ENCODE data around the gene RSL24D1.

DNA sequence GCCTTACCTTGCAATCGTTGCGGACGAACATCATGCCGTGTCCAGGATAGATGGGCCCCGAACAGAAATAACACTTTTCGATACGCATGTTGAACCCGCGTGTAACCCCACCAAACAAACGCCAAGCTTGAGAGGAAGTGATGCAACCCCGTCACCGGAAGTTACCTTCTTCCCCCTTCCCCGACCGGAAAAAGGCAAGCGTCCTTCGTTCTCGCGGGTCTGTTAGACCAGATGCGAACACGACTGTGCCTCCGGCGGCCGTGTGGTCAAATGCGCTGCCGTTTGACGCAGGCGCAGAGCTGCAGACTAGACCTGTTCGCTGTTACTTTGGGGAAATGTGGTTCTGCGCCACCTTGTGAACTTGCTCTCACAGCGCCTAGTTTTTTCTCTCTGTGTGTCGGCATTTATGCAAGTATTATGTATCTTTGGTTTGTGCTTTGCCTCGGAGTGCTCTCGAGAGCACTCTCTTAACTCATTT is at the start of gene RSL24D1:
Gene RSL24D1, minus strand, starts transcription at position 139 of the 478 bp plus-strand sequence.
- PRO-cap, result bidirectional peak, plus-strand start at position 230 of the sequence, minus-strand start at position 134 of the sequence

DNA sequence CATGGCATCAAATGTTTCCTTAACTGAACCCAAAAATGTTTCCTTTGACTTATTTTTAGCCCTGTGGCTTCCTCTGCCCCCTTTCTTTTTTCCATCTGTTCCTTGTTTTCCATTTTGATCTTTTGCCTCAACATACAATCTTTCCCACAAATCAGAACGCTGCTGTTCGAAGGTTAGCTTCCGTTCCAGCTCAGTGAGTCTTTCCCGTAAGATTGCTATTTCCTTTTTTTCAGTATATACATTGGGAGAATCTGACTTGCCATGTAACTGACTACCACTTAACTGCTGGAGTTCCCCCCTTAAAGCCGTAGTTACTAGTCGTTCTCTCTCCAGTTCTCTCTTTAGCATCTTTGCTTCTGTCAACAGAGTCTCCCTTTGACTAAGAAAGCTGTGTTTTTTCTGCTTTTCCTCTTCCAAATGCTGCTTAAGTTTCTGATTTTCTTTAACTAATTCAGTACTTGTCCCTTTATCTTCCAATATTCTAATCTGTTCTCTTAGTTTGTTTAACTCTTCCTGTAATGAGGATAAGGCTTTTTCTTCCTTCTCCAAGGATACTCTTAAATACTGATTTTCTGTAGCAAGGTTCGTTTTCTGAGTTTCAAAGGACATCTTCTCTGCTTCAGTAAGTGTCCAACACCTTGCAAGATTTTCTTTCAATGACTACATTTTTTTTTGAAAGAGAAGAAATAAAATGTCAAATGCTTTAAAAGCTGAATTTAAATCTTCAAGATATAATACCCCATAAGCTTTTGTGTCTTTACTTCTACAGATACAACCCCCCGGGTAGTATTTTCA is 41.5 kb downstream of the PIGB start:
- PRO-cap, result no peak

DNA sequence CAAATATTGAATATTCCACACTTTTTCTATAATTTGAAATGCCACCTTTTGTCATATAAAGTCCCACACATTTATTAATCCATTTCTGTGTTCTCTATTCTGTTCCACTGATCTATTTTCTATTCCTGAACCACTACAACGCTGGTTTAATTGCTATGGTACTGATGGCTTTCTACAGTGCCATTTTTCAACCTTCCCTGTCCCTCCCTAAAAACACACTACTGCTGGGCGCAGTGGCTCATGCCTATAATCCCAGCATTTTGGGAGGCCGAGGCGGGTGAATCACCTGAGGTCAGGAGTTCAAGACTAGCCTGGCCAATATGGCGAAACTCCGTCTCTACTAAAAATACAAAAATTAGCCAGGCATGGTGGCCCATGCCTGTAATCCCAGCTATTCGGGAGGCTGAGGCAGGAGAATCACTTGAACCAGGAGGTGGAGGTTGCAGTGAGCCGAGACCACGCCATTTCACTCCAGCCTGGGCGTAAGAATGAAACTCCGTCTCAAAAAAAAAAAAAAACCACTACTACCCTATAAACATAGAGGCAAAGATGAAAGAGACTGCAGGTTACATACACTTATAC is 6.9 kb downstream of the CCPG1 start:
- PRO-cap, result no peak

DNA sequence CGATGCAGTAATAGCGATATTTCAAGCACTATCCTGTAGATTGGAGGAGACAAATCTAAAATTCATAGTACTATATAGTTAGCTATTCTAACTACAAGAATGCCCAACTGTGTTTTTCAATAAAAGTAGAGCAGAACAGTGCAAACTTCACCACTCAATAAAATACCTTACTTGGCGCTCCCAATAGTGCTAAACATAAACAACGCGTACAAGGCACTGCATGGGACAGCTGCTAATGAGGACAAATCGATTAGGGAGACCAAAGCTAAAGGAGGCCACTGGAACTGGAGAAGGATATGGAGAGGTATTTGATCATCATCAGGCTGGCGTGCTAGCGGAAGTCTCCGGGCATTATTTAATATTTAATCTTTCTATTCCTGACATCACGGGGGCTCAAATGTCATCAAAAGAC is 762 bp downstream of the CCPG1 start:
- PRO-cap, result no peak

- PRO-cap, result no peak
Measured at GRCh38 chr15:55514304-55514864, 6.3 kb upstream of the DNAAF4 start.

- PRO-cap, result no peak
Measured at GRCh38 chr15:56006893-56007325, 13.5 kb upstream of the NEDD4 start.

DNA sequence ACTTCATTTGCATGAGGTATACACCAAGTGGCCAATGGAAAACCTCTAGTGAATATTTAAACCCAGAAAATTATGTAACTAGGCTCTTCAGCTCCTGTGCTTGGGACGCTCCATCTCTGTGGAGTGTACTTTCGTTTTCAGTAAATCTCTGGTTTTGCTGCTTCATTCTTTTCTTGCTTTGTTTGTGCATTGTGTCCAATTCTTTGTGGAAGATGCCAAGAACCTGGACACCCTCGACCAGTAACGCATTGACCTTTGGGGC is 50.3 kb upstream of the NEDD4 start:
- PRO-cap, result no peak

DNA sequence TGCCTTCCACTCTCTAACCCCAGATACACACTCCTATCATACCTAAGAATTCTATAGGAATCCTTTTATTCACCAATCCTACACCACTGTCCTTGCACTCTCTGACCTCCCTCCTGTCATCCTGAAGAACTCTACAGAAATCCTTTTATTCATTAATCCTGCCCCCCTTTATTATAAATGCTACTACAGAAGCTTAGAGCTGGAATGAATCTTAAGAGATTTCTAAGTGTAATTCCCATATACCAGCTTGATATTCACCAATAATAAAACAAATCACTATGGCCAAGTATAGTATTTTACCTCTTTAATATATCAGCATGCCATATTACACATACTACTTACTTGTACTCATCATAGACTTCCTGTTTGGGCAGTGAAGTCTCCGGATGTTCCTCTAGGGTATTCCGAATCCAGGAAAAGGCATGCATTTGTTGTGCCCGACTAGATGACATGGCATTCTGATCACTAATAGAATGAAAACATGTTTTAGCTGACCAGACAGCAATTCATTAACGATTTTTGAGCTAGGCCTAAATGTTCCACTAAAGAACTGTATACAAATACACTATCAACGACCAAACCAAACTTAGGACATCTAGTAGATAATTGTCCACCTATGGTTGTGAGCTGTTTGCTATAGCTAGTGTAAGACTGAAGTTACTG is 101.1 kb downstream of the RFX7 start:
- PRO-cap, result no peak

- PRO-cap, result no peak
Measured at GRCh38 chr15:56780237-56780693, 47.0 kb upstream of the ZNF280D start.

- PRO-cap, result no peak
Measured at GRCh38 chr15:57114069-57114549, 195.7 kb downstream of the TCF12 start.

GRCh38 chr15:57330680-57331091 is 45.6 kb upstream of the CGNL1 start:
- PRO-cap, result no peak

DNA sequence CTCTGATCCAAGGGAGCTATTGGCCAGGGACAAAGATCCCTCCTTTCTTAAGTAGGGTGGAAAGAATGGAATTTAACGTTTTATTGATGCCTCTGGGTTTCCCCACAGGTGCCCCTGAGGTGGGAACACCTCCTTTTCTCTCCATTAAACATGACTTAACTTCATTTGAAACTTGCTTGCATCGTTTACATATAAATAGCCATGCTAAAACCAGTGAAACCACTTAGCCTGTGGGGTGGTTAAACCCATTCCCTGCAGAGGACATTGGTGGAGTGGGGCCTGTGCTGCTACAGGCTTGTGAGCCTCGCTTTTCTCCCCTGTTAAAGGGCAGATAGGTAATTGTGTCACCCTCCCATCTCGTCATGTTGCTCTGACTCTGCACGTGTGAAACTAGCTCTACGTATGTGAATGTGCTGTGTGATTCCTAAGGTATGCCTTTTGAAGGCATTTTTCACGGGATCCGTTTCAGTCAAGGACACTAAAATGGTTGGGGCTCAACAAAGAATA is 9.7 kb downstream of the CGNL1 start:
- PRO-cap, result no peak

- PRO-cap, result no peak
Measured at GRCh38 chr15:57505184-57505832, 86.4 kb upstream of the MYZAP start.

GRCh38 chr15:57667017-57667945 is 39.2 kb upstream of the POLR2M start:
- PRO-cap, result no peak

DNA sequence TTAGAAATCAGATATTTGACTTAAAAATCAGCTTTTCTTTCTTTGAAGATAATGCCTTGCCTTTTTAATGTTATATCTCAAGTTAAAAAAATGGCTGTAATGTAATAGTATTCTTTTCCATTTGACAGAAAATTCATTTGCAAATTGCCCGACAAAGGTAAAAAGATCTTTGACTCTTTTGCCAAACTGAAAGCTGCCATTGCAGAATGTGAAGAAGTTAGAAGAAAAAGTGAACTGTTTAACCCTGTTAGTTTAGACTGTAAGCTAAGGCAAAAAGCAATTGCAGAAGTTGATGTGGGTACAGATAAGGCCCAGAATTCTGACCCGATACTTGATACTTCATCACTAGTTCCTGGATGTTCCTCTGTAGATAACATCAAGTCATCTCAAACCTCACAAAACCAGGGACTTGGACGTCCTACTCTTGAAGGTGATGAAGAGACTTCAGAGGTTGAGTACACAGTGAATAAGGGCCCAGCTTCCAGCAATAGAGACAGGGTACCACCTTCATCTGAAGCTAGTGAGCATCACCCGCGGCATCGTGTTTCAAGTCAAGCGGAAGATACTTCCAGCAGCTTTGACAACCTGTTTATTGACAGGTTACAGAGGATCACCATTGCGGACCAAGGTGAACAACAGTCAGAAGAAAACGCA is 2.2 kb downstream of the POLR2M start:
- PRO-cap, result no peak

GRCh38 chr15:57952223-57952944 is 113.1 kb downstream of the ALDH1A2 start:
- PRO-cap, result no peak

- PRO-cap, result no peak
Measured at GRCh38 chr15:58061808-58062526, 3.5 kb downstream of the ALDH1A2 start.

DNA sequence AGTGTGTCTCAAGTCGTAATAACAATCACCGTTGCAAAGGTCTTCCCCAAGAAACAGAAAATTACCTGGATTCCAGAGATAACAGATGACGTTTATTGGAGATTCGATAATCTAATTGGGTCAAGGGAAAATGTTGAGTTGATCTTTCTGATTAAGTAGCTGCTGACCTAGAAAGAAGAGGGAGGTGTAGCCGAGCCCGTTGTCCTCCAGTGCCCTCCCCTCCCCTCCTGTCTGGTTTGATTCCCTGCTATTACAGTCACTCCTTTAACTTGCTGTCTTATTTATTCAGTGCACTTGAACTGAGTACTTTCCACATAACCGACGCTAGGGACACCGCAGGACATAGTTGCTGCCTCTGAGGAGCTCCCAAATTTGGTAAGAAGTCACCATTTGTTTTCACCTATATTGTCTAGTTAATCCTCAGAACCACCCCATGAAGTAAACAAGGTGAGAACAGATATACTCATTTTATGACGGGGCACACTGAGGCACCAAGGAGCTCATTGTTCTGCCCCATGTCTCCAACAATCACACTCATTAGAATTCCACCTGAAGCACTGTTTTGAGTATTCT is 103.7 kb downstream of the AQP9 start:
- PRO-cap, result no peak

GRCh38 chr15:58250000-58250343 is 111.8 kb downstream of the AQP9 start:
- PRO-cap, result no peak

- PRO-cap, result no peak
Measured at GRCh38 chr15:58282262-58282703, 144.1 kb downstream of the AQP9 start.